ENCODE data around the gene KIAA1671.

DNA sequence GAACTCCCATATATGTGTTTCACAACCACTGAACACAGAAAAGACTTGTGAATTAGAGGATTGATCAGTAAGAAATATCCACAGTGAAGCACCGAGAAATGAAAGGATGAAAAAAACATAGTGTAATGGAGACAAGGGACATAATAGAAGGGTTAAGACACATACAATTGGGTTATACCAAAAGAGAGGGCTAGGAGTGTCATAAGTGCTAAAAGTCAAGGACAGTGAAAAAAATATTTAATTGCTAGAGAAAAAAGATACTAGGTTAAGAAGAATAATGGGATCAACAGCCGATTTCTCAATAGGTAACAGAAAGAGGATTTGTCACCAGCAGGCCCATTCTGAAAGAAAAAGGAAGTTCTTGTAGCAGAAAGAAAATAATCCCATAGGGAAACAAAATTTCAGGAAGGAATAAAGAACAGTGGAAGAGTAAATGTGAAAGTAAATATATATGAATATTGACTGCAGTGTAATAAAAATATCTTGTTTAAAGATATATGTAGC lies 43.4 kb upstream of the ADORA2A start:
- RRBS, 2 experiments: no CpG with 5 or more reads among the region's 2 CpGs

GRCh38 chr22:24400445-24400929 lies 26.9 kb upstream of the ADORA2A start:
- RRBS, 2 experiments: no CpG with 5 or more reads among the region's 6 CpGs

DNA sequence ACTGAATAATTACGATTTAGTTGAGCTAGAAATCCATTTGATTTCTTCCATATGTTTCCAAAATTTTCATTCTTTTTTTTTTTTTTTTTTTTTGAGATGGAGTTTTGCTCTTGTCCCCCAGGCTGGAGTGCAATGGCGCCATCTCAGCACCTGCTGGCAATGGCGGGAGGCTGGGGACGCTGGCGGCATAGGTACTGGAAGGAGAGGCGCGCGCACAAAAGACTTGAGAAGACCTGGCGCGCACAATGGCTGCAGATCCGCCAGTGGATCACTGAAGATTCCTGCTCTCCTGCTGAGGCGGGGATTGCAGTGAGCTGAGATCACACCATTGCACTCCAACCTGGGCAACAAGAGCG lies 57.6 kb downstream of the GGT1 start:
- RRBS, 2 experiments: no CpG with 5 or more reads among the region's 13 CpGs

- RRBS, 2 experiments: 96 to 100% methylated on average over 6 to 10 of the region's 39 CpGs
These were observed 82.8 kb downstream of the GGT1 start for GRCh38 chr22:24685623-24686443.

DNA sequence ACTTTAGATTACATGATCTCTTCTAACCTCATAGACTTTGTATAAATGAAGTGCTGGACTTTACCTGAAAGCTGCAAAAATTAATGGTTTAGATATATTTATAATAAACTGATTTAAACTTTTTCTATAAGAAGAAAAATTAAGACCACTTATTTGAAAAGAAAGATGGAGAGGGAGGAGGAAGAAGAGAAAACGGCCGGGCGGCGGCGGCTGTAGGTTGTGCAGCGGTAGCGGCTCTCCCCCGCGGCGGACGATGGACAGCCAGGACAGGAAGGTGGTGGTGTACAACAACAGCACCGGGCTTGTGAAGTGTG lies 83.6 kb downstream of the GGT1 start:
- RRBS, 2 experiments: no CpG with 5 or more reads among the region's 12 CpGs

GRCh38 chr22:24894219-24894972 lies 52.1 kb downstream of the LHFPL7 start:
- RRBS, 2 experiments: no CpG with 5 or more reads among the region's 16 CpGs

DNA sequence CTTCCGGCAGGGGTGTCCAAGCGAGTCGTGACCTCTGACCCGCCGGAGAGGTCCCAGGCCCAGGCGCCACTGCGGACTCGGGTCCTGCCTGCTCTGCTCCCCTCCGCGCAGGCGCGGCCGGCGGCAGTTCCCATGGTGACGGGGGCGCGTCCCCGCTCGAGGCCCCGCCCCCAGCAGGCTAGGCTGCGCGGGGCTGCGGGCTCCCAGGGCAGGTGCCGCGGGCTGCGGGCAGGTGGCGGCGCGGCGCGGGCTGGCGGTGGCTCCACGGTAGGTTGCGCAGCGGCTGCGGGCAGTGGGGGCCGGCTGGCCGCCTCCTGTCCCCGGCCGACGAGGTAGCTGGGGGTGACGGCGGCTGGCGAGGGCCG lies at the start of gene KIAA1671:
KIAA1671 (plus strand) TSS at position 211 of the 365 bp plus-strand sequence.
- RRBS, 2 experiments: 1 to 2% methylated on average over 16 to 18 of the region's 45 CpGs

DNA sequence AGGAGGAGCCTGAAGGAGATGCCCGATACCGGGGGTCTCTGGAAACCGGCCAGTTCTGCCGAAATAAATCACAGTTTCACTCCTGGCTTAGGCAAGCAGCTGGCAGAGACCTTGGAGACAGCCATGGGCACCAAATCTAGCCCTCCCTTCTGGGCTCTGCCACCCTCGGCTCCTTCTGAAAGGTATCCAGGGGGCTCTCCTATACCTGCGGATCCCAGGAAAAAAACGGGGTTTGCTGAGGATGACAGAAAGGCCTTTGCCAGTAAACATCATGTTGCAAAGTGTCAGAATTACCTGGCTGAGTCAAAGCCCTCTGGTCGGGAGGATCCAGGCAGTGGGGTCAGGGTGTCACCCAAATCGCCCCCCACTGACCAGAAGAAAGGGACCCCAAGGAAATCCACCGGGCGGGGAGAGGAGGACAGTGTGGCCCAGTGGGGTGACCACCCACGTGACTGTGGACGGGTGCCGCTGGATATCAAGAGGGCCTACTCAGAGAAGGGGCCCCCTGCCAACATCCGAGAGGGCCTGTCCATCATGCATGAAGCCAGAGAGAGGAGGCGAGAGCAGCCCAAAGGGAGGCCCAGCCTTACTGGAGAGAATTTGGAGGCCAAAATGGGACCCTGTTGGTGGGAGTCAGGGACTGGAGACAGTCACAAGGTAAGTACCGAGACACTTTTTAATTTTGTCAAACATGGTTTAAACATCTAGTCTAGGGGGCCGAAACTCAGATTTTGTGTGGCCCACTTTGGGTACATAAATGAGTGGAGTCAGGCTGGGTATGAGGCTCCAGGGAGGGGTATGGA lies 88.6 kb downstream of the KIAA1671 start:
- RRBS, 2 experiments: no CpG with 5 or more reads among the region's 18 CpGs

DNA sequence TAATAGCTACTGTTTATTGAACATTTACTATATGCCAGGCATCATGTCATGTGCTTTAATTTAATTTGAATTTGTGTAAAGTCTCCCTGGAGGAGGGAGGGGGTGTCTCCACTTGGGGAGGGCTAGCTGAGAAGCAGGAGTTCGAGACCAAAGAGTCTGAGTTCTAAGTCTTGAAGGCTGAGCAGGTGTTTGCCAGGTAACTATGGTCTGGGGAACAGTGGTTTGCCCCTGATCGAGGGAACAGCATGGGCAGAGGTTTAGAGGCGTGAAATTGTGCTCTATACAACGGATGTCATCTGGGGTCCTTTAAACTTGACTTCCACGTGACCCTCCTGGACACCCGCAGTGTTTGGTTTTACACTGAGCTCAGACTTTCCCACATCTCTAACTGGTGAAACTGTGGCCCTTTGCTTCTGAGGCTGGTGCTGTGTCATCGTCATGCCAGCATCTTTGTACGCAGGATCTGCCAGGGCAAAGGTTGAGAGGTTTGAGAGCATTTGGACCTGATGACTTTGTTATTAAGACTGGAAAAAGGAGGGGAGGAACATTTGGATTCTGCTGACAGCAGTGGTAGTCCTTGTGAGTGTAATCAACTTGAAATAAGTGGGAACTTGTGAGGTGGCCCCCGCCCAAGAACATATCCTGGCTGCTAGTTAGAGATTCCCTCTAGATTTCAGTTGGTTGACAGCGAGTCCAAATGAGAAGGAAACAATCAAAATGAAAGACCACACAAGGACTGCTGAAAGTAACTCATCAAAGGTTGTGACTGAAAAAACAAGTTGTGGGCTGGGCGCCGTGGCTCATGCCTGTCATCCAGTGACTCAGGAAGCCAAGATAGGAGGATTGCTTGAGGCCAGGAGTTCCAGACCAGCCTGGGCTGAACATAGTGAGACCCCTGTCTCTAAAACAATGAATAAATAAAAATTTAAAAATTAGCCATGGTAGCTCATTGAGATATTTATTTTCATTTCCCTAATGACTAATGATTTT lies 102.4 kb downstream of the KIAA1671 start:
- RRBS, 2 experiments: no CpG with 5 or more reads among the region's 12 CpGs

- RRBS, 2 experiments: no CpG with 5 or more reads among the region's 3 CpGs
These were observed 118.8 kb downstream of the KIAA1671 start for GRCh38 chr22:25071304-25071646.

- RRBS, 2 experiments: no CpG with 5 or more reads among the region's 9 CpGs
These were observed 38.3 kb upstream of the CRYBB3 start for GRCh38 chr22:25161451-25161744.

DNA sequence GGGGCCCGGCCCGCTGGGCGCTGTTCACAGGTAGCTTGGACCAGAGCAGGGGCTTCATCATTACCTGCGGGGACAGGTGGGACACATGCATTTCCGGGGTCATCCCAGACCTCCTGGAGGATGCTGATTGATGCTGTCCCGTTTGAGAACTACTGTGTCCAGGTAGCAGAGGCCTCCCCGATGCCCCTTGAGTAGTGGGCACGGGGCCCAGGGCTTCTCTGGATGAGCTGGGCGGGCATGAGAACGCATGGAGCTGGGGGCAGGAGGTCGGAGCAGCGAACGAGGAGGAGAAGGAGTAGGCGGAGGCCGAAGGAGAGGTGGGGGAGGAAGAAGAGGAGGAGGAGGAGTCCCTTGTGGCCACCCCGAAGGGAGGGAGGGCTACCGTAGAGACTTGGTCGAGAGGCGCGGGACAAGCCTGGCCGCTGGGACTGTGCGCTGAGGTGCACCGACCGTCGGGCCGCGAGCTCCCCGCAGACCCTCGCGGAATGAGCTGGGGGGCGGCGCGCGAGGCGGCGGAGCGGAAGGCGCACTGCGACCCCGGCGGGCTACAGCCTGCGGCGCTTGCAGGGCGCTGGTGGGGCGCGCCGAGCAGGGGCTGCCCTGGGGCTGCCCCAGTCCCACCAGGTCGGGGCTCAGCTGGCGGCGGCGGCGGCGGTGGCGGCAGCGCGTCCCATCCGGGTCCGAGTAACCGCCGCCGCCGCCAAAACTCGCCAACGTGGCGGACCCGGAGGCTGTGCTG lies 63.0 kb downstream of the CRYBB2 start:
- RRBS, 2 experiments: 1 to 2% methylated on average over 13 of the region's 66 CpGs

- RRBS, 2 experiments: 11 to 52% methylated on average over 5 of the region's 37 CpGs
These were observed 143.9 kb upstream of the GRK3 start for GRCh38 chr22:25420541-25421102.

DNA sequence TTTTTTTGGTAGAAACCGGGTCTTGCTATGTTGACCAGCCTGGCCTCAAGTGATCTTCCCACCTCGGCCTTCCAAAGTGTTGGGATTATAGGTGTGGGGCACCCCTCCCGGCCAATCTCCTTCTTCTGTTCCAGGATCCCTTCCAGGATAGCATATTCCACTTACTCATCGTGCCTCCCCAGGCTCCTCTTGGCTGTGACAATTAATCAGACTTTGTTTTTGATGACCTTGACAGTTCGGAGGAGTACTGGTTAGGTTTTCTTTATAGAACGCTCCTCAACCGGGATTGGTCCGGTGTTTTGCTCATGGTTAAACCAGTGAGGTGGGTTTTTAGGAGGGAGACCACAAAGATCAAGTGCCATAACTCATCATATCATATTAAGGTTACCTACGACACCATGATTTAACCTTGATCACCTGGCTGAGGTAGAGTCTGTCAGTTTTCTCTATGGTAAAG lies 25.2 kb upstream of the GRK3 start:
- RRBS, 2 experiments: 75 to 89% methylated on average over 1 of the region's 9 CpGs

DNA sequence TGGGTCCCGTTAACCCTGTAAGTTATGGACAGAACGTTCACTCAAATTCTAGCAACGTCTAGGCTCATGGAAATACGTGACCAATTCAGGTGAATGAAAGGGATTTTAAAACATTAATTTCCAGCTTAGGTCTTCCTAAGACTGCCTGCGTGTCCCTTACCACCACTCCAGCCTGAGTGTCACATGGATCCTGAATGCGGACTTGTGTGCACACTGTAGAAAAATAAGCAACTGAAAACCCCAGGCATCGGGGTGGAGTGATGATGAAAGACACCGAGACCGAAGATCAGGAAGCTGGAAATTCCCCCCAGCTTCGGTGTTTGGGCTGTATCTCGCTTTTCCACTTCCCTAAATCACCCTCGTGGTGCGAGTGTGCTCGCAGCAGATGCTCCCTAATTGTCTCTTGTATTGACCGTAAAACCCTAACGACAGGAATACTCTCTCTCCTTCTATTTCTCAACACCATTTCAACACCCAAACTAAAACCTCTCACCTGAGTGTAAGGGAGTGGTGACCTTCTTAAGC lies 816 bp upstream of the GRK3 start:
- RRBS, 2 experiments: no CpG with 5 or more reads among the region's 16 CpGs

DNA sequence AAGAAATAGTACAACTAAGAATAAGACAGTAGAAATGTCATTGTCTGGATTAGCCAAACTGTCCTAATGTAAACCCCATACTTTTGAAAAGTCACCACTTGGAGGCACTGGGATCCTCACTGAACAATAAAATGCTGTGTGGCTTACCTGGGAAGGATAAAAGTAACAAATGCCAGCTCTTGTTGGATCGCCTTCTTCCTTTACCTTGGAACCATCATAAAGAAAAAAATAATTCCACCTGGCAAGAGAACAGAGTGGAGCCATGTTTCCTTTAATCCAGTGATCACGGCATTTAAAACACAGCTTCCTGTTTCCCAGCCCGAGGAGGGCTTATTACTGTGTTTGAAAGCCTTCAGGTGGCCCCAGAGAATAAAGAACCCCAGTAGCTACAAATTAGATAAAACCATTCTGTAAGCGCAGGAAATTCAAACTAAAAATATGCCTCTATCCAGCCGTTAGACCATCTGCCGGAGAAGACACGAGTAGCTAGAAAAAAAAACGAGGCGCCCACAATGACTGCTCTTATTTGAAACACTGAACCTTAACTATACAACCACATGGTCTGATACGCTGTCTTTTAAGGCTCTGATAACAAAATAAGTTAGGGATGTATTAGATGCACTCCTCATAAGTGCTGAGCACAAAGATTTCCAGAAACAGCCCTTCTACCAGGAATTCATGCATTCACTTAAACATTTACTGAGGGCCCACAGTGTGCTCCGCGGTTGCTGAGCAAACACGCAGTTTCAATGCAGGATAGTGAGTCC lies 4.3 kb downstream of the HPS4 start:
- RRBS, 2 experiments: no CpG with 5 or more reads among the region's 13 CpGs

DNA sequence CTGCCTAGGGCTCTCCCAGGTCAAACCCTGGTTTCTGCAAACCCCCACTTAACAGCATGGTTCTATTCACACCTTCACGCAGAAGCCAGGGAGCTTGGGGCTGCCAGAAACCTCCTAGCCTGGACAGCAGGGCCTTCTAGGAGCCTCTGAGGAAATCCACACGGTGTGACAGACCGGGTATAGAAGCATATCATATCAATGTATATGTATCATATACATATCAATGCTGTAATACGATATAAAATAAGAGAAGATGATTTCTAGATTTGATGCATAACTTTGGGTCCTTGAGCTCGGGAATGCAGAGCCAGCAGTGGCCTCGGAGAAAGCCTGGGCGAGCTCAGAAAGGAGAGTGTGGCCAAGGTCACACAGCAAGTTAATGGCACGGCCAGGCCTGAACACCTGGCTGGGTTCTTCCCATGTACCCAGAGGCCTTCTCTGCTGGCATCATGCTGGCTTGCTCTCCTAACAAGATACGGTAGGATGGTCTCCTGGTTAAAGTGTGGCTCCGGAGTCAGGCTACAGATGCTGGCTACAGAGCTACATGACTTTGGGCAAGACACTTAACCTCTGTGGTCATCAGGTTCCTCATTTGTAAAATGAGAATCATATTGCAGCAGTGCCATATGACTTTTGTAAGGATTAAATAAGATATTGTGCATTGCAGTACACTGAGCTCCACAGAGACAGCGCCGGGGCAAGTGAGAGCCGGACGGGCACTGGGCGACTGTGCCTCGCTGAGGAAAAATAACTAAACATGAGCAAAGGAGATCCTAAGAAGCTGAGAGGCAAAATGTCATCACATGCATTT lies 30.0 kb downstream of the TPST2 start:
- RRBS, 2 experiments: no CpG with 5 or more reads among the region's 16 CpGs

DNA sequence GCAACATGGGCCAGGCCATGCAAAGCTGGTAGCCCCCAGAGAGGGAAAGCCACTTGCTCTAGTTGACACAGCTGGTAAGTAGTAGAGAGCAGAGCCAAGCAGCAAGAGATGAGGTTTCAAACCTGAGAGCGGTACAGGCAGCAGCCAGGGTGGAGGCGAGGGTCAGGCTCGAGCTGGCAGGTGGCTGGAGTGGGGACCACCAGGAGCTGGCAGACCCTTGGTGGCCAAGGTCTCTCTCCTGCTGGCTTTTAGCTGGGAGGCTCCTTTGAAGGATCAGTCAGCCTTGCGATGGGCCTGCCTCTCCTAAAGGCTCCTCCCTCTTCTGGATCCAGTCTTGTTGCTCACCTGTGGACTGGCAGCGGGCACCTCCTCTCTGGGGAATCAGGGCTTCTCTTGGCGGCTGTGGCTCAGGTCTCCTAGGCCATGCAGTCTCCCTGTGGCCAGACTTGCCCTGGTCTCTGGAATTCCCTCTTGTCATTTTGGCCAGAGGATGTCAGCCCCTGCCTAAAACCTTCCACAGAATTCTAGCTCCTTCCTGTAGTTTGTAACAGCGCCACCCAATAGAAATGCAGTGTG lies 24.7 kb downstream of the TPST2 start:
- RRBS, 2 experiments: no CpG with 5 or more reads among the region's 7 CpGs

DNA sequence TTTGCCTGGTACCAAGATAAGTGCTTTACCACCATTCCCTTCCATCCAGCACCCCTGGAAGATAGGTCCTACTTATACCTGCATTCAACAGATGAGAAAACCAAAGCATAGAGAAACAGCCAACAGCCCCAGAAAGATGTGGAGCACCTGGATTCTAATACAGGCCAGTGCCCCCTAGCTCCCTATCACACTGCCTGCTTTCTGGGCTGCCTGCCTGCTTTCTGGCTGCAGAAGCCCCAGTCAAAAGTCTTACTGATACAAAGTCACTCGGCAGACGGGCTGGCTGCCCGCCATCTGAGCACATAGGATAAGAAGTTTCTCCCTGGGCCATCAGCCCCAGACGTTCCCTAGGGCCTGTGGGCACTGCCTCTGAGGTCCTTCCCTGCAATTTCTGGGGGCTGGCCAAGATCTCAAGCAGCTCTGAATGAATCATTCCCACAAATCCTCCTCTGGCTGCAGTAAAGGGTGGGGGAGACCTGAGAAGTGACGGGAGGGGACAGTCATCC lies 4.9 kb downstream of the TPST2 start:
- RRBS, 2 experiments: no CpG with 5 or more reads among the region's 5 CpGs

DNA sequence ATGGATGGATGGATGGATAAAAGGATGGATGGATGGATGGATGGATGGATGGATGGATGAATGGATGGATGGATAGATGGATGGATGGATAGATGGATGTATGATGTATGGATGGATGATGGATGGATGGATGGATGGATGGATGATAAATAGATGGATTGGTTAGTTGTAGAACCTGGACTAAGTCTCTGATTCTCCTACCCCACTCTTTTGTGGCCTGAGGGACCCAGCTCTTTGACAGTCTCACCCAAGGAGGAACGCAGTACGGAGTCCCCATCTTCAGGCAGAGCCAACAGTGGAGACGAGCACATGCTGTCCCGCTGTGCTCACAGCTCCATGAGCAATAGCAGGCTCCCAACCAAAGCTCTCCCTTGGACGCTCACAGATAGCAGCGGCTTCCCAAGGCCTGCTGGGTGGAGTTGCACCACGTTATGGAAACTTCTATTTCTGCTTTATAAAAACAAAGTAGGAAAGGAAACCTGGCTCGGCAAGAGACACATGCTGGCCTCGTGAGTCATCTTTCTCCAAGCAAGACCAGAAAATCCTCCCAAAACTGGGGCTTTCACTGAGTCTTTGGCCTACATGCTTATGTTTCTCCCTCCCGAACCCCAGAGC lies 483.7 kb downstream of the CRYBA4 start:
- RRBS, 2 experiments: no CpG with 5 or more reads among the region's 10 CpGs

All from NT2/D1 (cell line).